ENCODE results near the gene ASCL4.

GRCh38 chr12:107386341-107386848 is 68.2 kb downstream of the ABTB3 start:
- PRO-cap, 3 experiments: no peak in any of the 3 experiments

DNA sequence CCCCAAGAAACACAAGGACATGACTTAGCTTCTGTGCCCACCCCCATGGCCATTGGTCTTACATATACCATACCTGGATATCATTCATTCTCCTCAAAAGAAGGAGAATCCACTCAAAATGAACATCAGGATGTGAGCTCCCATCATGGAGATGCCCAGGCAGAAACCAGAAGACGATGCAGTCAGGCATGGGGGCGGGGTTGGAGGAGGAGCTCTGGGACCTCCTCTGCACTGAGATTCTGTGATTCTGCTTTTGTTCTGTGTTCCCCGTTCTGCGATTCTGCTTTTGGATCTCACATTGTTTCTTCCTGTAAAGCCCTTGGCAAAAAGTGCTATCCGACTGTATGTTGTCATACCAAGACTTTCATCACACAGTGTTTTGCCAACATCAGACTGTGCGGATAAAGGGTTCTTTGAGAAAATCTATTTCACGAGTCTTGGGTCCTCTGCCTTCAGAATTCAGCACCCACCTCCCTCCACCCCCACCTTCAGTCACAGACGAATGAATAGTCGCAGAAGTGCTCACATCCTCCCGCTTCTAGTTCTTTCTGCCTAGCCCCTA is 24.8 kb upstream of the PWP1 start:
- PRO-cap, 3 experiments: no peak in any of the 3 experiments

DNA sequence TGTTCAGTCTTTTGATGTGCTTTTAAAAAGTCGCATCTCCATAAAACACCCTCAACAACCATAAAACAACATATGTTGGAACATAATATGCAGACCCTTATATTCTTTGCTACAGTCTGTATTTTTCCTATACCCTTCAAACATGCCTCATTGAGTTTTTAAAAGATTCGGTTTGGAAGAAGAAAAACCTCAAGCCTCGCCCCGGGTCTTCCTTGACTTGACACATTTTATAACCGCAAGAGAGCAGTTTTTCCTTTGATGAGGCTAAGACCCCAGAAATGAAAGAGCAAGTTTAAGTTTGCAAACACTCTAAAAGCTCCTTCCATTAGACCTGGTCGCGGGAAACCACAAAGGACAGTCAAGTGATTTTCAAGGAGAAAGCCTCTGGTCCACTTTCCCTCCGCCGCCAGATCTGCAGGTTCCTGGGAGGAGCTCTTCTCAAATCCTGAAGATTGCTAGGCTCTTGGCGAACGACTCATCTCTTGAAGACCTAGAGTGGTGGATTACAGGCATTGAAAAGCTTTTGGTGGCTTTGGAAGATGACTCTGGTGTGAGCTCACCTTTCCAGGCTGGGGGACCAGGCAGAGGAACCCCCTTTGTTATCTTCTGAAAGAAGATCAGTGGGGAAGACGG is at the start of gene ASCL4:
Gene ASCL4, plus strand, starts transcription at position 391 of the 633 bp plus-strand sequence.
- PRO-cap, 3 experiments: no peak in any of the 3 experiments

DNA sequence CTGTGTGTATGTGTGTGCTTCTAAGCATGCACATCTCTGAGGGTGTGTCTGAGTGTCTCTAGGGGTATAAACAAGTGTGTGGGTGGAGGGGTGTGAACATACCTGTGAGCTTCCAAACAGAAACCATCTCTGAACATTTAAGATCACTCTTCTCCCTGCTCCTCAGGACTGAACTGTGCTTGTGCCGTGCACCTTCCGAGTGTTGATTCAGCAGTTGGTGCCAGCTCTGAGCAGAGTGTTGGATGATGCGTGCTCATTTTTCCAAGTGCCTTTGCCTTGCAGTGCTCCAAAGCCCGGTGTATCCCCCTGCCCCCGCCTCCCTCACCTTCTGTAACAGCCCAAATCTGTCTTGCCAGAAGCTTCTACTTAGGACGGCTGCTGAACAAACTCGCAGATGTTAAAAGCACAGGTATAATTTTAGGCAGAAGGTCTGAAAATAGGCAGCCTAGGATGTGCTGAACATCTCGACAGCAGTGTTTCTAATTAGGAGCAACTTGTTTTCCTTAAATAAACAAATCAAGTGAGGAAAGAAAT is 4.4 kb downstream of the WSCD2 start:
- PRO-cap, 3 experiments: no peak in any of the 3 experiments

DNA sequence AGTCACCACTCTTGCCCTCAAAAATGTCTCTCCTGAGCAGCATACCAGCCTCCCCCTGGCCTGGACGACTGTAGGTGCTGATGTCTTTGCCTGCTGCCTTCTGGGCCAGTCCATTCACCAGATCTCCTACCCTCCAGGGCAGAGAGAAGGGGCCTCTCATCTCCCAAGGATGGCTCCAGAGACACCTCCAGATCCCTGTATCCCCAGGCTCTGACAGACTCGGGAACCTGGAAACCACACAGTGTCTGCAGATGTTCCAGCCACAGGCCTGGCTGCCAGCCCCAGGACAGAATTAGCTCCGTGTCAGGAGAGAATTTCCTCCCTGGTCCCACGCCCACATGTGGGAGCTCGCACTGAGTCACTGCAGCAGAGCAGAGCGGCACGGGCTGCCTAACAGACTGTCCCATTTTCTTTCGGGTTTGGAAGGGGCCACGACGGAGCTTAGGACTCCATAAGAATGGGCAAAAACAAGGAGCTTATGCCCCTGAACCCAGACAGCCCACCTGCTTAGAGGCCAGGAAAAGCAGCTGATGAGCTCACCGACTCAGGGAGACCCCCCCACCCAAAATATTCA is 33.6 kb downstream of the CMKLR1 start:
- PRO-cap, 3 experiments: peak in 1 of 3 experiments; most common plus-strand start position 406 of the sequence (in 1); most common minus-strand start position 212 of the sequence (in 1)

DNA sequence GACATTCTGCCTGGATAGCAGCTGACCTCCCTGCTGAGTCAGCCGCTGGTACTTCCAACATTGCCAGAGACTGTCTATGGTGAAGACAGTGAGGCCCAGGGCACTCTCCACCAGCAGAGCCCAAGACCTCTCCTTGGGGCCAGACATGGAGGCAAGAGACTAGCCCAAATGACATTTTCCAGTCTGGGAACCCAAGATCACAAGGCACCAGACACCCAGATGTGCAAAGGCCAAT is 5.9 kb downstream of the CMKLR1 start:
- PRO-cap, 3 experiments: no peak in any of the 3 experiments

GRCh38 chr12:108340096-108340504 is 989 bp upstream of the CMKLR1 start:
- PRO-cap, 3 experiments: no peak in any of the 3 experiments

GRCh38 chr12:108515936-108516101 is 742 bp downstream of the FICD start:
- PRO-cap, 3 experiments: no peak in any of the 3 experiments

DNA sequence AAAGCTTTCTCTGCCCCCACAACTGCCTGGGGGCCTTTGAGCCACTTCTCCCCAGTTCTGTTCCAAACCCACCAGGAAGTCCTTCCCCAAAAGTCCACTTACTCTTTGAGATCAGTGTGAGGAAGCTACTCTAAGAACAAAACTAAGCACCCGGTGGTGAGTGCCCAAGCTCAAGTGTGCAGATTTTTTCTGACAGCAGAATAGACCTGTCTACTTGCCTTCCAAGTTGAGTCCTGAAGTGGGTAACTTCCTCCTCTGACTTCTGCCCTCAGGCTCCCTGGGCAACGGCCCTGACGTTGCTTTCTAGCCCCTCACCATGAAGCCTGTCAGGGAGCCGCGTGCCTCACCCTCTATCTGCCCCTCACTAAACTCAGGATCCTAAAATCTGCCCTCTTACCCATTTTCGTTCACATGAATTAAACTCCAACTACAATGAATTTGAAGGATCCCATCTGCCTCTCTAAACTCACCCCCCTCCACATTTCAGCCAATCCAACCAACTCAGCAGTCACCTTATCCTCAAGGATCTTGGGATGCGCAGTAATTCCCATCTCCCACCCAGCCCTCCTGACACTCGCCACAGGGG is 8.3 kb upstream of the SELPLG start:
- PRO-cap, 3 experiments: no peak in any of the 3 experiments

DNA sequence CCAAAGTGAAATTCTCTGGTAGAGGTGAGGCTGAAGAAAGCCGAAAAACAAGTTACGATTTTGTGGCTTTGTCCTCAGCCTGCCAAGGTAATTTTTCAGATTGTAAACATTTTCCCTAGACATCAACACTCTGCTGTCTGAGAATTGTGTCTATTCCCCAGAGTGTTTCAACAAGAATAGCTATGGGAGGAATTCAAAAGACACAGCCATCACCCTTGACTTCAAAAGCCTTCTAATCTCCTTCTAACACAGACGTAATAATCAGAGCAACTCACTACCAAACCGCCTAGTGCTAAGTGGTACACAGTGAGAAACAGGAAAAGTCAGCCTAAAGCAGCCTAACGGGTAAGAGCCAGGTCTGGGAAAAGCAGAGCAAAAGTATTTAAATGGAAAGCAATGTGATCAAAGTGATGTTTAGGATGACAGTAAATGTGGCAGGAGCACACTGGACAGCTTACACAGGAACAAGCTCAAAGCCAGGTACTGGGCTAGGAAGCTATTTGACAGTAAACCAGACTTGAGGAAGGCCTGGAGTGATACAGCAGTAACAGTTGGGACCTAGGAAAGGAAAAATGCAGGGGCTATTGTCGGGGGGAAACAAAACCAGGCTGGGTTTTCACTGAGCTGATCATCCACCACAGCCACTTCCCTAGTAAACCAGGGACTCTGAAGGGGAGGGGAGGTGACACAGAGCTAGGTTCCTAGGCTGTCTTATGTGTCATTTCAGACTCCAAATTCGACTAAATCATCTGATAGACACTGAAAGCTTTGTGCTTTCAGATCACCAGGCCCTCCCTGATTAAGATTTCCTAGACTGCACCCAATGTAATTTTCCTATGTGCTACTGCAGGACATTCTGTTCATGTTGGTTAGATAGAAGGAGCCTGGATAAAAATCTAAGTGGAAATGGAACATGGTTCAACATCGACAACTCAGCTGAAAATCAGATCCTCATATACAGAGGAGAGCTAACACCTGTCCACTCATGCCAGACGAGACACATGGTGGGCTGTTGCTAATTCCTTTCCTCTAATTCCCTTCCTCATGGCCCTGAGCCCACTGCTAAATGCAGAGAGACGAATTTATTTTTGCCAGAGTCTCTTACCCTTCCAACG is 29.3 kb downstream of the CORO1C start:
- PRO-cap, 3 experiments: peak in 2 of 3 experiments; most common plus-strand start position 309 of the sequence (in 2); most common minus-strand start position 234 of the sequence (in 1)

DNA sequence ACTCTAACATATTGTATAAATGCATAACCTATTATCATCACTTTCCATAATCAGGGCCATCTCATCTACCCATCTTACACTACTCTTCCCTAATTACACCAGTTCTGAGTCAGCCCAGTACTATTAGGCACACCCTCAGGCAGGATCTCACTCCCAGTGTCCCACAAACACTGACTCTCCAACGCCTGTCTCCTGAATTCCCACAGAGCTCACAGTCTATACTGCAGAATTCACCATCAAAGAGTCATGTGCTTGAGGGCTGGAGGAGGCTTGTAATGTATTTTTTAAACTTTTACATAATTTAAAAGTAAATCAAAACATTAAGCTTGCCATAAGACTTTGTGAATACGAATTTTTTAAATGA is 10.1 kb downstream of the CORO1C start:
- PRO-cap, 3 experiments: no peak in any of the 3 experiments

DNA sequence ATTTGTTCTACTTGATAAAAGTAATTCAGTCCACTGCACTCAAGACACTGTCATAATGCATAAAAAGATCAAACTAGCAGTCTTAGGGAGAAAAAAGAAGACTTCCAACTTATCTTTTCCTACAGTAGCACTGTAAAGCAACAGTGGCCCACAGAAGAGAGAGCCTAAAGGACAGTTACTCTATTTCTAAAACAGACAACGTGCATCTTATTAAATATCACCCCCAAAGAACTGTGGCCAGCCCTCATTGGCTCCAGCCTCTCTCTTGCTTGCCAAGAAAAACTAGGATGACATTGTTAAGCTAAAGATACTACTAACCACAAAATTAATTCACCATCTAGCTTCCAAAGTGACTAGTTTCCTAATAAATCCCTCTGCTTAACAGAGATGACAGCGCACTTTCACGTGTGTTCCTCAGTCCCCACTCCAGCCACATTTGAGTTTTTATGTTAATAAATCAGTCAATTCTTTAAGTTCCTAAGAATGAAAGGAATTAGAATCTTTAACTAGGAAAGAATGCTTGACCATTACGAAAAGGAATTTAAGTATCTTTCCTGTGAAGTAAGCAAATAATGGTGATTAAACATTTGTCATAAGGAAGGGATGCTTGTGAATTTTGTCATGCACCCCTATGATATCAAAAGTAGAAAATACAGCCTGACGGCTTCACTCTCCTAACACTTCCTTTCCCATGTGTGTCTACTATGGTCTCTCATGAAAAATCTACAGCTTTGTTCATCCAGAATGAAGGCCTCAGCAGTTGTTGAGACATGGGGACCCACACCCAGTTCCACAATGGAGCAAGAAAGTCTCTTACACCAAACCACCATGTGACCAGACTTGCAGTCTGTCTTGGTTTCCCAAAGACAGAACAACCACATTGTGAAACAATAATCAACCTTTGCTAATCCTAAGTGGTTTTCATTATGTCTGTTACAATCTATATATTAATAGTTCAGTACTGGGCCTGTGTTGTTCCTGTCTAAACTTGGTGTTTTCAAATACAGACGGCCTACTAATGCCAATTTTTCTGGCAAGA is 8.2 kb downstream of the CORO1C start:
- PRO-cap, 3 experiments: no peak in any of the 3 experiments

DNA sequence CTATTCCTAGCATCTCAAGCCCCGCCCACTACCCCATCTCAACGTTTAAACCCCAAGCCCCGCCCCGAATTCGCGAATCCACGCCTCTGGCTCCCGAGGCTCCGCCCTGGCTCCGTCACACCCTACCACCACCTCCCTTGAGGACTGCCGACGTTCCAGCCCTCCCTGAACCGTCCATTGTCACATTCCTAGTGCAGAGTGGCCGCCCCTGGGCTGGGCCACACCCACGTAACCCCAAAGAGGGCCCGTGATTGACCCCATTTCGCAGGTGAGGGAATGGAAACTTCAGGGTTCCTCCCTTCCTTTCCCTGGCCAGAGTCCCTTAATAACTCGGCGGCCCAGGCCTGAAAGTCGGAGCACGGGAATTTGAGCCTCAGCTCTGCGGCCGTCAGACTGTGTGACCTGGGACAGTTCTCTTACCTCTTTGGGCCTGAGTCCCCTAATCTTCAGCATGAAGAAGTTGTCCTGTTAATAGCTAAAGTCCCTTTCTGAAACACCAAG is 806 bp upstream of the CORO1C start:
- PRO-cap, 3 experiments: peak in 3 of 3 experiments; most common plus-strand start position 131 of the sequence (in 3)

DNA sequence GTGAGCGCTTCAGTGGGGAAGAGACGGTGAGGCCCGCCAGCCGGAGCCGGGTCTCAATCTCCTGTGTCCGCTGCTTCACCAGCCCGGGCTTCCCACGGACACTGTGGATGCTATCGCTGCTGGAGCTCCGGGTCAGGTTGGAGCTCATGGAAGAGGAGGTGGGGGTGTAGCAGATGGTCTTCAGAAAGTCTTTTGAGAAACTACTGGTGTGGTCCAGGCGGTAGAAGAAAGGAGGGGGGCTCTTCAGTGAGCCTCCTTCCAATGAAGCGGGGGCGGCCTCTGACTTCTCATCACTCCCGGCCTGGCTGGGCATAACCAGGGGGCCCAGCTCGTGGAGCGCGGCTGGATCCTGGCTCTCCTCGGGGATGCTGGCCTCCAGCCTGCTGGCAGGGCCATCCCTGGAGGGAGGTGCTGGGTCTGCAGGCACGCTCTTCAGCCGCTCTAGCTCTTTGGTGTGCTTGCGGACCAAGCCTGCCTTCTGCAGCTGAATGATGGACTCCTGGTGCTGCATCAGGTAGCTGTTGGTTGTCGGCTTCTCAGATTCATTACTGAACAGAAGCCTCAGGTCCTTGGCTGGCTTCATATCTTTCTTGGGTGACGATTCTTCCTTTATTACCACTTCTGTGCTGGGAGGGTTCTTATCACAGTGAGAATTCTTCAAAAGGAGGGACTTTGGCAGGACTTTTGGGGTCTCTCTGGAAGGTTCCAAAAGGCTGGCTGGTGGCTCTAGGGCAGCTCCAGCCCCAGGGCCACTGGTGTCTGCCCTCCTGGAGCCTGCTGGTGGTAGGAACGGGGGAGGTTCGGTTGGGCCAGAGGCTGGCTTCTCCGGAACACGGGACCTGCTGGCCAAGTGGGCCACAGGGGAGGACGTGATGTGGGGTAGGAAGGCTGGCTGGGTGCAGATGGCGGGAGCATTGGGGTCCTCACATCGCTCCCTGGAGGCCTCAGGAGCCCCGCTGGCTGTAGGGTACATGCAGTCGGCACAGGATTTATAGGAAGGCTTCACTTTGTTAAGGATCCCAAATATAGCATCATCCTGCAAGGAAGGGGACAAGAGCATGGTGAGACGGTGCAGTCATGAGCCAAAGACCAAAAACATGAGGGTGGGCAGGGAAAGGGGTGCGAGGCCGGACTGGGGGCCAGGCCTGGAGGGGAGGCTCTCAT is 57.3 kb upstream of the CORO1C start:
- PRO-cap, 3 experiments: no peak in any of the 3 experiments

DNA sequence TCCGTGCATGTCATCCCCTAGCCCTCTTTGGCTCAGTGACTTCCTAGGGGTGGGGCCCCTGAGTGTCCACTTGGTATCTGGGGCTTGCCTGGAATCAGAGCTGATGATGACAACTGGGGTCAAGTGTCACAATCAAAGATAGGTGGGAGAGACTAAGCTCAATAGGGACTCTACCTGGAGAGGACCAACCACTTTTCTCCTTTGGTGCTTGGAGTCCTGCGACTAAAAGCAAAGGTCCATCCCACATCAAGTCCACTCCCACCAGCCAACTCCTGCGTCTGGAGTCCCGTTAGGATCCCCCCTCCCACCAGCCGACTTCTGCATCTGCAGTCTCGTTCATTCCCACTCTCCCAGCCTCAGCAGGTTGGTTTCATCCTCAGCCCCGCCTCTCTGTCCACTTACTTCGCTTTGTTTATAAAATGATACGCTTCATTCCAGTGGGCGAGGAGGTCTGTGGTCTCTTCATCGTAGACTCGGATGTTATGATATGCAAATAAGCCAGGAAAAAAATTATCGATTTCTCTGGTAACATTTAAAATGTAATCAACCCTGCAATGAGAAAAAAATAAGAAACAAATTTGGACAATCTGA is 56.9 kb downstream of the SSH1 start:
- PRO-cap, 3 experiments: no peak in any of the 3 experiments

GRCh38 chr12:108803284-108803987 is 53.9 kb downstream of the SSH1 start:
- PRO-cap, 3 experiments: peak in 2 of 3 experiments; most common plus-strand start chr12:108803755 (in 2); most common minus-strand start chr12:108803539 (in 2)

DNA sequence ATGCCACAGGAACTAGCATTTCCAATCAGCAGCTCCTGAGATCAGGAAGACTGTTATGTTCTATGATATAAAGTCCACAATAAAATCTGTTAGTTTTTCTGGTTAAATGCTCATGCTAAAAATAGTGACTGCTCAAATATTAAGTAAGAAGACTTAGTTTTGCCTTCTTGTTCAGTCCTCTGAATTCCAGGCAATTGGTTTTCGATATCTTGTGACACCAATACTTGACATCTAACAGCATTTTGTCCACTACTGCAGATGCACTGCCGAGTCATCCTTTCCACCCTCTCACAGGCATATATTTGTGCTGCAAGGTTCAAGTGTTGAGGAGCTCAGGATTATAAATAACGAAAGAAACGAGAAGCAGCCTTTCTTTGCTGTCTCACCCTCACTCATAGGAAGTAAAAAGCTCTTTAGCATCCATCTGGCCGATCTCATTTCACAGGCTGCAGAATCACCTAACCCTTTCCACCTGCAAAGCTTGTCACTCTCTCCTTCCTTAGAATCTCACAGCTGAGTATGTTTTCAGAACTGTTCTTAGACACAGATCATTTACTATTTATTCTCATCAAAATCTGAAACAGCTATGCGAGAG is 31.9 kb downstream of the SSH1 start:
- PRO-cap, 3 experiments: no peak in any of the 3 experiments

DNA sequence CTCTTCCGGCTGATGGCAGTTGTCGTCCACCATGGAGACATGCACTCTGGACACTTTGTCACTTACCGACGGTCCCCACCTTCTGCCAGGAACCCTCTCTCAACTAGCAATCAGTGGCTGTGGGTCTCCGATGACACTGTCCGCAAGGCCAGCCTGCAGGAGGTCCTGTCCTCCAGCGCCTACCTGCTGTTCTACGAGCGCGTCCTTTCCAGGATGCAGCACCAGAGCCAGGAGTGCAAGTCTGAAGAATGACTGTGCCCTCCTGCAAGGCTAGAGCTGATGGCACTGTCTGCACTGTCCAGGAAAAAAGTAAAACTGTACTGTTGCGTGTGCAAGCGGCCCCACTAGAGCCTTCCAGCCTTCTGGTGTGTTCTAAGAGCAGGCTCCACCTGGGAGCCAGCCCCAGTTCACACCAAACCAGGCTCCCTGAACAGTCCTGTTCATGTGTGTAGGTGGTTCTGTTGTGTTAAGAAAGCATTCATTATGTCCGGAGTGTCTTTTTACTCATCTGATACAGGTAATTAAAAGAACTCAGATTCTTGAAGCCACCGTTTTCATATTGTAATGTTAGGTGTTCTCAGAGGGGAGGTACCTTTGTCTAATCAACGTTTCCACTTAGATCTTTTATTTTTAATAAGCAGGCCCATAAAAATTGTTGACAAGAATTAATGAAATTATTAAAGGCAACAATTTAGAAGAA is 7.4 kb downstream of the ALKBH2 start:
- PRO-cap, 3 experiments: no peak in any of the 3 experiments

GRCh38 chr12:109131454-109132090 is 15.2 kb downstream of the ACACB start:
- PRO-cap, 3 experiments: no peak in any of the 3 experiments

DNA sequence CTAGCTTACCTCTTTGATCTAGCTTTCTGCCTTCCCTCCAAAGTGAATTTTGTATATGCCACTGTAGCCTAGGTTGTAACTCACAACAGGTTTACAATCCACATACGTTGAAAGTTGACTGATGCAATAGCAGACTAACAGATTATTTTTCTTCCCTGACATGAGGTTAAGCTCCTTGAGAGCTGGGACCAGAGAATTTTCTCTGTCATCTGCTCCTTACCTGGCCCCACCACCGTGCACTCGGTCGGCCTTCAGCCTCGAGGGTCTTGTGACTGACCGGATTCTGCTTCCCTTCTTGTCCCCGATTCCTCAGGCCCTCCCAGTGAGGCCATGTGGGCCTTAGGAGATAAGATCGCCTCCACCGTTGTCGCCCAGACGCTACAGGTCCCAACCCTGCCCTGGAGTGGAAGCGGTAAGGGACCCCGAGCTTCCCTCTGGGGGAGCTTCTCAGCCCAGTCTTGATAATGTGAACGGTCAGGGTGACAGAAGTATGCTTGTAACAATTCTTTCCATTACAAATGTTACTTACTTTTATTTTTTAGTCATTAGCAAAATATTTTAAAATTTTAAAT is 57.5 kb downstream of the ACACB start:
- PRO-cap, 3 experiments: no peak in any of the 3 experiments